Osteoblast (primary cell): ENCODE measurements around the genes LIPT1 and EIF5B.

DNA sequence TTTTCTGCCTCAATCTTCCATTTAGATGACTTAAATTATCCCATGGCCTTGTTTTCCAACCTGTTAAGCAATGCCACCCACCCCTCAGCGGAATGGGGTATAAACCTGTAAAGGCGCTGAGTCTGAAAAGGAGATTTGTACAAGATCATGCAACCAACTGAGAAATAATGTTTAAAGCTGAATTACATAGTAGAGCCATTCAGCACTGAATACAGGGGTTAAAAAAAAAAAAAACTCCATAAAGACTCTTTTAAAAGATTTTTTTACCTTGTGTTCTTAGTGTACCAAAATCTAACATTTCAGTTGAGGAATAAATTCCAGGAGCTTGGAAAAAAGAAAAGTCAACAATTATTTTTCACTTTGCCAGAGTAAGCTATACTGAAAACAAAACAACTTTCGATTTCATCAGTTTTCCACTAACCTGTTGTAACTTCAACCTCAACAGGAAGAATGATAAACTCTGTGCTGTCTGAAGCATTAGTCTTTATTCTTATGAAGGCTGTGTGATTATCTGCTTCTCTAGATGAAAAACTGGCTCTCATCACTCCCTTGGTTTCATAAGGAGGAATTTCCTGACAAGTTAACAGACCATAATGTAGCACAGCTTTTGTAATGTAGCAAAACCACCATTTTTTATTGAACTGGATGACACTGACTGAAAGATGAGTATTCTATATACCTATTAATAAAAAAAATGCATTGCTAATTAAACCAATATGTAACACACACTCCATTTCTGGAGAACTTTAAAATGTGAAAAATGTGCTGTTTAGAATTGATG, 121.2 kb downstream of the ZAP70 start:
- CAGE, long polyA plus RNA, result no peak
- RRBS, result no CpG with 5 or more reads among the region's 3 CpGs

GRCh38 chr2:98149300-98149834, 62.4 kb downstream of the VWA3B start:
- CAGE, long polyA plus RNA, result no peak
- RRBS, result no CpG with 5 or more reads among the region's 6 CpGs

- CAGE, long polyA plus RNA, result no peak
- RRBS, result no CpG with 5 or more reads among the region's 16 CpGs
Observed at GRCh38 chr2:98348077-98348707, 1.9 kb downstream of the CNGA3 start.

DNA sequence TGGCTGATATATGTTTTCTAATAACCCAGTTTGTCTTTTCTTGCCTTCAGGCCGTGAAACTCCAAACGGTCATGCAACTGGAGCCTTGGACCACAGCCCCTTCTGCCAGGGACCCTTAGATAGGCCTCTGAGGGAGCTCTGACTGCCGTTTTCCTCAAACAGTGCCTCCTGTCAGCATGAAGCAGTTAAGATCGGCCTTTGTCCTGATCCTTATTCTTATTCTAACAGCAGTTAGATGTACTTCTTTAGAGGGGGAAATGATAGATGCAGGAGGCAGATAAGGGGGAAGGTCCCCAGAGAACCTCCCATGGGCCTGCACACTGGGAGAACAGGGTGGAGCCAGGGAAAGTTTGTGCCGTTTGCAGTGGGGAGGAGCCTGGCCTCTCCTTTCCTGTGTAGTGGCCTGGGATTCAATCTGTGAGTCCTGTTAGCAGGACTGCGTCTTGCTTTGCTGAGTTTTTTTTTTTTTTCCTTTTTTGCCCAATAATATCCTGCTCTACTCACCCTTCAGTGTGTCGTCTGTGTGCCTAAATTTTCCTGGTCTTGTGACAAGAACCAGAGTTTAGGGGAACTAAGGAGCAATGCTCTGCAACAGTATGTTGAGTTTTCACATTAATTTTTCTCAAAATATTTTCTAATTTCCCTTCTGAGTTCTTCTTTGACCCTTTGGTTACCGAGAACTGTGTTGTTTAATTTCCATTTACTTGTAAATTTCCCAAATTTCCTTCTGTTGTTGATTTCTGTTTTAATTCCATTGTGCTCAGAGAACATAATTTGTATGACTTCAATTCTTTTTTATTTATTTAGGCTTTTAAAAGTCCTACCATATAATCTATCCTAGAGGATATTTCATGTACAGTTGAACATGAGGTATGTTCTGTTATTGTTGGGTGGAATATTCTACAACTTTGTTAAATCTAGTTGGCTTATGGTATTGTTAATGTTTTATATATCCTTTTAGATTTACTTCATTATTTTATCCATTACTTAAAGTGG, 7.7 kb upstream of the INPP4A start:
- CAGE, long polyA plus RNA, result no peak
- RRBS, result no CpG with 5 or more reads among the region's 8 CpGs

GRCh38 chr2:98569946-98570543, 38.3 kb downstream of the COA5 start:
- CAGE, long polyA plus RNA, result no peak
- RRBS, result no CpG with 5 or more reads among the region's 17 CpGs

DNA sequence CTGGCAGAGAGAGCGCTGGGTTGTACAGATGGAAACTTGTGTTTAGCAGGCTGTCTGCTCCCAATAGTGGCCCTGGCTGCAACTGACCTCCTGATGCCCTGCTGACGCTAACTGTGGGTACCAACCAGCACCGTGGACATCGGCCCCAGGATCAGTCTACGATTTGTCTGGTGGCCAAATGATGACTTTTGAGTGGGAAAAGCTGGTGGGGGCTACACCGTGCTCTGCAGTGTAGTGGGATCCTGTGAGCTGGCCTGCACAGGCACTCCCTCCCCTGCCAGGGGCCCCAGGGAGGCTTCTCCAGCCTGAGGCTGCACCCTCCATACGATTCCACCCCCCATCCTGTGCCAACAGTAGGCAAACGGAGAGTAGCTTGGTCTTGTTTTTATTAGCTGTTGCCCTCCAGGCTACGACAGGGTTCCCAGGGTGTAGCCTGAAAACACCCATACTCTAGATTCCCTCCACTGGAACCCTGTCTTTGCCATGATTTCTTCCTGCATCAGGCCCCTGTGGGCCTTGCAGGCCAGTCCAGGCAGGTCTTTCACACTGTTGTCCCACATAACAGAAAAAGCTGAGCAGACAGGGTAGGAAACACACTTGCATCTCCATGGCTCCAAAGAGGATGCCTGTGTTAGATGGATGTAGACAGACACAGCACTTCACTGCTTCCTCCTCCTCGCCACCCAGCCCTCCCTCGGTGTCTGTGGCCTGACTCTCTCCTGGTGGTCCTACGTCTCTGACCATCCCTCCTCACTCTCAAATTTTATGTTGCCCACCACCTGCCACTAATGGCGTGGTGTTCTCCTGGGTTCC, 15.4 kb downstream of the COA5 start:
- CAGE, long polyA plus RNA, result no peak
- RRBS, result no CpG with 5 or more reads among the region's 13 CpGs

DNA sequence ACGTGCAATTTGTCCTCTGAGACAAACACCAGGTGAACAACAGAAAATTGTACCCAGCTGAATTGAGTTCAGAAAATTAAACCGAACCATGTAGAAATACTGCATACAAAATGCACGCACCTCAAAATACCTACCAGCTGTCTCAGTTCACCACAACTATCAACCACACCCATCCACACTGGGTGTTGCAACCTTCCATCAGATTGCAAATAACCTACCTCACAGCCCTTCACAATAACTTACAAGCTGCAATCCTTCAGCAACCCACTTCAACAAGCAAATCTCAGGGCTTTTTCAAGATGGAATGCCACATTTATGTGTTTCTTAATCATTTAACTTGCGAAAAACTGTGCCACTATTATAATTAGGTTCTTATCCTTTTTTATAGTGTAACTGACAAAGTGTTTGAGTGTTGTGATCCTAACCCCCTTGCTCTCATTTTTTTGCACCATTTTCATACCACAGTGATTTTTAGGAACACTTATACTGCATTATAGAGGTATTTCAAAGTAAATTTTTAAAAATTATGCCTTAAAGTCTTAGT, 56.1 kb downstream of the UNC50 start:
- CAGE, long polyA plus RNA, result no peak
- RRBS, result no CpG with 5 or more reads among the region's 4 CpGs

GRCh38 chr2:98731234-98732387, 679 bp upstream of the MGAT4A start:
- CAGE, long polyA plus RNA, result no peak
- RRBS, result 3% methylated on average over 32 of the region's 80 CpGs

DNA sequence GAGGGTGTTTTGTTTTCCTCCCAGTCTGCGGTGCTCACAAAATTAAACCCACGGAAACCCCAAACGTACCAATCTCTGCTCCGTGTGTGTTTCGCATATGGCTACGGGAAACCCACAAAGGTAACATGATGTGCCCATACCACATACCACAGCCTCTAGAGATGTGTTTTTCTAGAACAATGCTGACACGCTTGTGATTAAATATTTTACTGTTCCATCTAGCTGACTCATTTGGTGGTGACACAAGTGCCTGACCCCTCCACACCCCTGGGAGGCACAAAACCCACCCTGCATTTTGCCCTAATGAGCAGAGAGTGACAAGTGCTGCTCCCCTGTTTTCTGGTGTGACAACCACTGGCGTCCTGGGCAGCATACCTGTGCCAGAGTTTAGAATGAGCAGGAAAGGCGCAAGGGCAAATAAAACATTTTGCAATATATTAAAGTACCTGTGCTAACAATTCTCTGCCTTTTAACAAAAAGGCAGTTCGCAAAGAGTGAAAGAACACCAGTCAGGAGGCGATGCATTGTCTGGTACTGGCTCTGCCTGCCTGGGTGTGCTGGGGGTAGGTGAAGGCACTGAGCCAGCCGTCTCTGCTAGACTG, 24.2 kb downstream of the CRACDL start:
- CAGE, long polyA plus RNA, result no peak
- RRBS, result no CpG with 5 or more reads among the region's 12 CpGs

- CAGE, long polyA plus RNA, result start-site peak on the plus strand at chr2:99154967-99155074, 47 and 109 reads in 2 replicates
- RRBS, result 1% methylated on average over 36 of the region's 79 CpGs
Observed at GRCh38 chr2:99154459-99155750, at the start of gene LIPT1. TSS of gene LIPT1 (plus strand) at chr2:99154967.

DNA sequence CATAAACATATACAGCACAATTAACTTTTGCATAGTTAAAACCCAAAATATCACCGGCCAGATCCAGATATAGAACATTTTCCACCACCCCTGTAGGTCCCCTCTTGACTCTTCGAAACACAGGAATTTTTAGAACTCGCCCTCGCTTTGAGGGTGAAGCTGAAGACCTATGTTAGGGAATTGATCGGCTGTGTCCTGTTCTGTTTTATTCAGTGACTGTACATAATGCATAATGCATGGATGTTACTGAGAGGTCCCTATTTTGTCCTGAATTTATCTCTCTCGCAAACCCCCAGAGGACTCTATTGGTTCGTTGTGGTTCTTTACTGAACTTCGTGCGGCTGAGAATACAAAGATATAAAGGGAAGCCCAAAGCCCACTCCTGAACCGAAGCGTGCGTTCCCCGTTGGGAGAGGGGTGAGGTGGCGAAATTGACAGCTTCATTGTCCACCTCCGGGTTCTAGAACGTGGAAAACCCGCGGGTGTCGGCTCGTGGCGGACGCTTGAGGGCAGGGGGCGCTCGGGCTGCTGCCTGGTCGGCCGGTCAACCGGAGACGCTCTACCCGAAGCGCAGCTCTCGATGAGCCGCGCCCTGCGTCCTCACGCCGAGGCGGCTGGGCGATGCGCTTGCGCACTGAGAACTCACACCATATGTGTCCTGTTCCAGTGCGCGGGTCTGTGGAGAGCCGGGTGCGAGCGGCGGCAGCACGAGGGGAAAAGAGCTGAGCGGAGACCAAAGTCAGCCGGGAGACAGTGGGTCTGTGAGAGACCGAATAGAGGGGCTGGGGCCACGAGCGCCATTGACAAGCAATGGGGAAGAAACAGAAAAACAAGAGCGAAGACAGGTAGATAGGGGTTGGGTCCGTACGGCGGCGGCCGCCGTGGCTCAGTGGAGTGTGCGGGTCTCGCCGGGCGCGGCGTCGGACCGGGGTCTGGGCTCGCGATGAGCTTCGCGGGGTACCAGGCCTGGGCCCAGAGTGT, at the start of gene EIF5B:
EIF5B (plus strand) TSS at position 645 of the 981 bp plus-strand sequence.
- CAGE, long polyA plus RNA, result start-site peak on the plus strand centred at position 660 of the sequence, 47 bp wide, 41 and 160 reads in 2 replicates
- RRBS, result 2% methylated on average over 21 of the region's 71 CpGs

GRCh38 chr2:99407301-99408251, 70.4 kb downstream of the EIF5B start:
- CAGE, long polyA plus RNA, result no peak
- RRBS, result no CpG with 5 or more reads among the region's 7 CpGs

DNA sequence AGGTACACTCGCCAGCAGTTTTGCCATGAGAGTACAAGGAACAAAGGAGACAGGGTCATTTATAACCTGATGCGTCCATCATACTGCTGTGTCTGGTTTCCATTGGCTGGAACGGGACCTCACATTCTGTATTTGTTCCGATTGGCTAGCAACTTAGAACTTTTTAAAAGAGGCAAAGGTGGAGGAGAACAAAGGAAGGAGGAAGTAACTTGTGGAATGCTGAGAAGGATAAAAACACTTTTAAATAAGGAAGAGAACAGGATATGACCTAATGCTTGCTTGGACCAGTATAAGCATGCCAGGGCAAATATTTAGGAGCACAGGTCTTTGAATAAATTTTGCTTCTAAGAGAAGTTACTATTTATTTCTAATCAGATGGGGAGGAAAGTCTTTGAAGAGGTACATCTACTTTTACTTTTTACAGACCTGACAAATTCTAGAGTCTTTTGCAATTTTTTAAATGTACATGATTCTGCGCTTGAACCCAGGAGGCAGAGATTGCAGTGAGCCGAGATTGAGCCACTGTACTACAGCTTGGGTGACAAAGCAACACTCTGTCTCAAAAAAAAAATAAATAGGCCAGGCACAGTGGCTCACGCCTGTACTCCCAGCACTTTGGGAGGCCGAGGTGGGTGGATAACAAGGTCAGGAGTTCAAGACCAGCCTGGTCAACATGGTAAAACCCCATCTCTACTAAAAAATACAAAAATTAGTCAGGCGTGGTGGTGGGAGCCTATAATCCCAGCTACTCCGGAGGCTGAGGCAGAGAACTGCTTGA, 14.5 kb downstream of the REV1 start:
- CAGE, long polyA plus RNA, result no peak
- RRBS, result no CpG with 5 or more reads among the region's 10 CpGs

DNA sequence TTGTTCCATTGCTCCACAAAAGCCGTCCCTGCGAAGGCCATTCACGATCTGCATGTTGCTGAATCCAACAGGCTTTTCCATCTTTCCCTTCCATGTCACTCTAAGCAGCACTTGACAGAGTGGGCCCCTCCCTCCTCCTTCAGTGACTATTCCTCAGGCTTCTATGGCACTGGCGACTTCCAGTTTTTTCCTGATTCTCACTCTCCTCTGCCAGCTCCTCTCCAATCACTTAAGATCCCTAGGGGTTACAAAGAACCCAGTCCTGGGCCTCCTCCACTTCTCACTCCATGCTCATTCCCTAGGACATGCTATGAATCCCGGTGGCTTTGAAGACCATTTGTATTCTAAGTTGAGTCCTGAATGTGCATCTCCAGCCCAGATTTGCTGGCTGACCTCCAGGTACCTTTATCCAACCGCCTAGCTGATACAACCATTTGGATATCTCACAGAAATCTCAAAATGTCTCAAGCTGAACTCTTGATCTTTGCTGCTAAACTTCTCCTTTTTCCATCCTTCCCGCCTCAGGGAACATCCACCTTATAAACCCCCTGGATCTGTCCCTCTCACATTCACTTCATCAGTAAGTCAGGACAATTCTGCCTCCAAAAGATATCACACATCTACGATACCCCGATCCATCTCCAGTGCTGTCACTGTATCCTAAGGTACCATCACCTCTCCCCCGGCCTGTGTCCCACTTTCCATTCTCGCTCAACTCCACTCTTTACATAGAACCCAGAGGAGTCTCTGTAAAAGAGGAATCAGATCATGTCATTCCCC, 266.3 kb downstream of the AFF3 start:
- CAGE, long polyA plus RNA, result no peak
- RRBS, result no CpG with 5 or more reads among the region's 11 CpGs

- CAGE, long polyA plus RNA, result no peak
- RRBS, result no CpG with 5 or more reads among the region's 2 CpGs
Observed at GRCh38 chr2:100013760-100014296, 128.6 kb downstream of the AFF3 start.

- CAGE, long polyA plus RNA, result no peak
- RRBS, result 11% methylated on average over 29 of the region's 58 CpGs
Observed at GRCh38 chr2:100105117-100106170, 36.9 kb downstream of the AFF3 start.

- CAGE, long polyA plus RNA, result no peak
- RRBS, result no CpG with 5 or more reads among the region's 20 CpGs
Observed at GRCh38 chr2:100283691-100284552, 38.4 kb downstream of the LONRF2 start.

- CAGE, long polyA plus RNA, result no peak
- RRBS, result no CpG with 5 or more reads among the region's 17 CpGs
Observed at GRCh38 chr2:100320468-100321170, 1.7 kb downstream of the LONRF2 start.

DNA sequence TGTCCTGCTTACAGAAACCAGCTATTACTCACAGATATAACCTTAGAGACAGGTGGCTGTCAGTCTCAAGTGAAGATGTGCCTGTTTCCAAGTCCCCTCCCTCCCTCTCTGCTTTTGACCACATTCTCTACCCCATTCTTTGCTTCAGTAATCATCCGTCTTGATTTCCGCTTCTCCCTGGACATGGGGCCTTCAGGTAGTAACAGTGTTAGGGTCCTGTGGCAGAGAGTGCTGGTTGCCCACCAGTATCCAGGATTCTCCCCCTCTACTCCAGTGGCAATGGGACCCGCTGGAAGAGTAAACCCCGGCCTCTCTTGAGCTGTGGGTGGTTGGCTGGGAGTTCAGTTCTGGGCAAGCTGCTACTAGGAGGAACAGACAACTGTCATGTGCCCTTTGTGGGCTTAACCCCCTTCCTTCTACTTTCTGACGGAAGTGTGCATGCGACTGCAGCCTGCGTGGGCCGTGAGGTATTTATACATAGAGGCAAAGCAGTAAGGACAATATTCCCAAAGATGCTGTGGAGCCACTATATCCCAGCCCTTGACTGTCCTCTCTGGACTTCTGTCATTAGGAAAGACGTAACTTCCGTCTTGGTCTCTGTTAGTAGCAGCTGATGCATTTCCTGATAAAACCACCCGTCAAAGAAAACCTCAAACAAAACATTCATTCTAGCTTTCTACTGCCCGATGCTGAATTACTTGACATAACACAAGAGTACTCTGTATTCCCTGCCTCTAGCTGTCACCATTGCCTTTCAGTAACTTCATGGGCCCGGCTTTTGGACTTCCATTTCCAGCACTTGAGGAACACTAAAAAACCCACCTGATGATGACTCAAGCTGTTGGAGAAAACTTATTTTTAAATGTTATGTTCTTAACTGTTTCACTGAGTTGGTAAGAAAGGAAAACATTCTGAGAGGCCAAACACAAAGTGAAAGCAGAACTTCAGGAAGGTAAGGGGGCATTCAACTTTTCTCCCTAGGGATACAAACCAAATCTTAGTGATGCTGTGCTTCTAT, 18.0 kb downstream of the PDCL3 start:
- CAGE, long polyA plus RNA, result no peak
- RRBS, result no CpG with 5 or more reads among the region's 13 CpGs

- CAGE, long polyA plus RNA, result no peak
- RRBS, result no CpG with 5 or more reads among the region's 10 CpGs
Observed at GRCh38 chr2:100606254-100606948, 43.6 kb downstream of the PDCL3 start.